Cardiac ventricle fibroblast (primary cell): ENCODE measurements around a stretch of chr11.

DNA sequence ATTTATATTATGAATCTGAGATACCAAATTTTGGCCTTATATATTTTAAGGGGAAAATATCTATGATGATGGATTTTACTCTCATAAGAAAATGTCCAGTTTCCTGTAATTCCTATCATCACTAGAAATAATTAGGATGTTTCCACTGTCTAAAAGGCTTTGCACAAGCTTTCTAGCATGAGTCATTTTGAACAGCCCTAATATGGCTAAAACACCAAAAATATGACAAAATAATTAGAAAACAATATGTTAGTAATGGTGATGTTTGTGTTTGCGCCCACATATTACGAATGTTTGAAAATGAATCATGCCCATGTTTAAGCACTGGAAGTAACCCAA lies 96.1 kb downstream of the TRPC6 start:
- RAMPAGE, long total RNA: no peak

- RAMPAGE, long total RNA: no peak
Measured at GRCh38 chr11:101914396-101914777, 423 bp upstream of the CEP126 start.

GRCh38 chr11:101915790-101916109 lies 572 bp downstream of the ANGPTL5 start:
- RAMPAGE, long total RNA: no peak

DNA sequence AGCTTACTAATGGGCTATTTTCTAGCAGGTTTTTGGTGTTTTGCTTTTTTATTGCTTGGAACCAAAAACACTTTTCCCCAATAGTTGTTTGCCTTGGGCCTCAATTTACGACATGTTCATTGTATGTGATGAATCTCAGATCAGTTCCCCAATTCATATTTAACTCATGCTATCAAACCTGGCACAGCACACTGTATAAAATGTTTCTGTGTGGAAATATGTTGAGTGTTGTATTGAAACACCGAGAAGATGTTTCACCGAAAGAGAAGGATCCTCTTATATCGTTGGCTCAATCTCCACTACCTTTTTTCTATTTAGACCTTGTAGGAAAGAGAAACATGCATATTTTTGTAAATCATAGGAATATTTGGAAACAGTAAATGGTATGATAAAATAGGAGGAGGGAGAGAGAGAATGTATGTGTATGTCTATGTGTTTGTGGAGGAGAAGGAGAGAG lies 88.4 kb downstream of the YAP1 start:
- RAMPAGE, long total RNA: no peak

DNA sequence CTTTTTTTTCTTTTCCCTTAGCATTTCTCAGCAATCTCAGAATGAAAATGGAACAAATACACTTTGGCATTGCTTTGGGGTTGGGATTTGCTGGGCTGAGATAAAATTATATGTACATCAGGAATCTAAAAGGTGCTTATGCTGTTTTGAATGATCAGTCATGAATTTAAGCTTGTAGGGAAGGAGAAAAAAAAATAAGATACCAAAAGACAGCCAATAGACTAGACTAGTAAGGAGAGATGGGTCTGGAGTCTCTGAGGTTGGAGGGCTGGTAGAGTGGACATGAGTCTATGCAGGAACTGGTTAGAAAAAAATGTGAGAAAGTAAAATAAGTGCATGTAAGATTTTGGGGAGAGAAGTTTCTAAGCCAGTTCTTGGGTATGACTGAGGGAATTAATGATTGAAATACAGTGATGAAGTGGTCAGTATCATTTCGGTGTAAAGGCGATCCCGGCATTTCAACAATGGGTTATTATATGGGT lies 96.8 kb upstream of the BIRC3 start:
- RAMPAGE, long total RNA: no peak

DNA sequence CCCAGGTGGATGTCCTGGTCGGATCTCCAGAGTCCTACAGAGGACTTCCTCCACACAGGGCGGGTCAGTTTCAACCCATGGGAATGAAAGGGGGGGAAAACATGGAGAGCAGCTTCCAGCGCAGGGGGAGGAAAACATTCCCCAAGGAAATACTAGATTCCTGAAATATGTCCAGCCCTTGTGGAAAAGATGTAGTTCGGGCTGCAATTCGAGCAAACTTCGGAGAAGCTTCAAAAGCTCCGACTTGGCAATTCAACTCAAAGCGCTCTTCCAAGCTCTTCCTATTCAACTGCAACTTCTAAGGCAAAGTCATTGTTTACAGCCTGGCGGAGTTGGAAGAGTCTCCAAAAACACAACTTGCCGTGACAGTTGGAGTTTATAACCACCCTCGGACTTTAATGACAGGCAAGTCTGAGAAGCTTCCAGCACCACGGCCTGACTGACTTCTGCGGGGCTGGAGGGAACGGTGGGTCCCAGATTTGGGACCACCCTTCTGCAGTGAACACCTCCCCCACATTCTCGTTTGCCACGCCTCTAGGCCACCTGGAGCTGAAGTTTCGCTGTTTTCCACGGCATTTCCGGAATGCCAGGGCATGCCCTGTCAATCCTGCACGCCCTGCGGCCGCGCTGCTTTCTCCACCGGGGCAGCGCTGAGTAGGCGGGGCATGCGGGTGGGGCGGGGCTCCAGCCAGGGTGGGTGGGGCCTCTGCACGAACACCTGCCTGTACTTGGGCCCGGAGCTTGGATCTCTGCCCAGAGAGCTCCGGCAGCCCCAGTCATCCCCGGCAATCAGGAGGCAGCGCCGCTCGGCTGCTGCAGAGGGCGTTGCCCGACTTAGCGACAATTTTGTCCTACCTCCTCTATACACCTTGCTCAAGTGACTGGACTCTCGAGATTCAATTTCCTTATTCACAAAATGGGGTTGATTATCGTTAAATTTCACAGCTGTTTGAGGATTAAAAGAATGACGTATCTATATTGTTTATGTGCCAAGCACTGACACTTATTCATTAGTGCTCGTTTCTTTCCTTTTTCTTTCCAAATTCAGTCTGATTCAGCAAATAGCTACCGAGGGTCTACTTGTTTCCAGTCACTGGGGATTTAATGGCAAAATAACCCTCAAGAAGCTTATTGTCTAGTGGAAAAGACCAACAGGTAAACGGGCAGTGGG lies 48.8 kb upstream of the BIRC3 start:
- RAMPAGE, long total RNA: no peak

- RAMPAGE, long total RNA: no peak
Measured at GRCh38 chr11:102347522-102348598, 846 bp downstream of the BIRC2 start.

- RAMPAGE, long total RNA: no peak
Measured at GRCh38 chr11:102360434-102361381, 13.7 kb downstream of the BIRC2 start.

DNA sequence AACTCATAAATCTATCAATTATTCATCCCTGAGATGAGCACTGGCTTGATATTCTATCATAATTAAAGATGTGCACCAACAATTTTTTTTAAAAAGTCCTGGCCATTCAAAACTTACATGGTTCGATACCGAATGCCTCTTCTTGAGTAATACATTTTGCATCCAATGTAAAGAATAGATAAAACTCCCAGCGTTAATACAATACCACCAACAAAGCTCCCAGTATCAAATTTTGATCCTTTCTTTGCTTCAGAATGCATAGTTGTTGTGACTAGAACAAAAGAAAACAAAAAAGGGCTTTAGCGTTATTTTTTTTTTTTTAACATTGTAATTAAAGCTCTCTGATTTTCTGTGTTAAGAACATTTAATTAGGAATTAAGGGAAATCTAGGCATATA lies 51.1 kb downstream of the TMEM123 start:
- RAMPAGE, long total RNA: no peak

GRCh38 chr11:102411181-102411497 lies 41.4 kb downstream of the TMEM123 start:
- RAMPAGE, long total RNA: no peak

GRCh38 chr11:102416805-102417365 lies 35.7 kb downstream of the TMEM123 start:
- RAMPAGE, long total RNA: no peak

DNA sequence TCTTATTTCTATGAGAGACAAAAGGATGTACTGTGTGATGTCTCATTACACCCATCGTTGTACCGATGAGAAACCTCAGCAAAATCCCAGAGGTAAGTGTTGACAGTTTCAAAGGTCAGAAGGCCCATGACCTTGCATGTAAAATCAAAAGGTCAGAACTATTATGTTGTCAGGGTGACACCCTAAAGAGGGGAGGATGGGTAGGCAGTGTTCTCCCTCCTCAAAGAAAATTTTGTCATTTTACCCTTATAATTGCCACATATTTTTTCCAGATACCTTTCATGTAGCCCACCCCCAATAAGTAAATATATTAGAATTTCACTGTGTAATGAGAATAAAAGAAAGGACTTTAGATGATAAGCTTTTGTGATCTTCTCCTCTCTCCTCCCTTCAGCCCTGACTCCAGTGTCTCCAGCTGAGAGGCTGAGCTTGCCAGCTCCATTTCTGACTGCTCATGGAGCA lies 8.5 kb upstream of the TMEM123 start:
- RAMPAGE, long total RNA: no peak

DNA sequence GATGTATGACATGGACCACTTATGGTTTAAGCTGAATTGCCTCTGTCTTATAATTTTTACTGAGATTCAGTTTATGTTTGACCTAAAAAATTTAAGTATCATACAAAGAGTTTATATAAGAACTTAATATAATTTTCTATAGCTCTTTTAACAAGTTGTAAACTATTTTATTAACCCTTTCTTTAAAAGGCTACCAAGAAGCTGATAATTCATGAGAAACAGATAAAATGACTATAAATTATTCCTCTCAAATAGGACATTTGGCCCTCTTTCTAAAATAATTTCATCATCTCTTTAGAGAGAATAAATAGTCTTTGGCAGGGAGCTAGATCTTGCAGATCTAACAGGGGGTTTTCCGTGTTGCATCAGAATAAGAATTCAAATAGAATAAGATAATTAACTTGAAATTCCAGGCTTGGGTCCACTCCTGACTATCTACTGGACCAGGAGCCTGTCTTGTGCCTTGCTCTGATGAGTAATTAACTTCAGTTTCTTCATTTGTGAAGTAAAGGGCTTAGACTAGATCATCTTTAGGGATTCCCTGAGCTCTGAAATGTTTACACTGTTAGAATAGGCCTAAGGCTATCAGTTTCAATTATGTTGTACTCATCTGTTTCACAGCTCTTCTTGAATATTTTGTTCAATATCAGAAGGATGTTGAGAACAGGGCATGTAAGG lies 23.4 kb upstream of the TMEM123 start:
- RAMPAGE, long total RNA: no peak

DNA sequence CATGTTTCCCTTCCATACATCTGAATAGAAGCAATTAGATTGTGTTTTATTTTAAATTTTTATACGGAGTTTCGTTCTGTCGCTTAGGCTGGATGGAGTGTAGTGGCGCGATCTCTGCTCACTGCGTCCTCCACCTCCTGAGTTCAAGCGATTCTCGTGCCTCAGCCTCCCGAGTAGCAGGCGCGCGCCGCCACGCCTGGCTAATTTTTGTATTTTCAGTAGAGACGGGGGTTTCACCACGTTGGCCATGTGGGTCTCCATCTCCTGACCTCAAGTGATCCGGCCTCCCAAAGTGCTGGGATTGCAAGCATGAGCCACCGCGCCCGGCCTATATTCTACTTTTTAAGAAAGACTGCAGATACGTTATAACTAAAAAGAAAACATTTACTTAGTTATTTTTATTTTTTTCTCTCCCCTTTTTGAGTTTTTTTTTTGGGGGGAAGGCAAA lies 781 bp downstream of the DYNC2H1 start:
- RAMPAGE, long total RNA: no peak

DNA sequence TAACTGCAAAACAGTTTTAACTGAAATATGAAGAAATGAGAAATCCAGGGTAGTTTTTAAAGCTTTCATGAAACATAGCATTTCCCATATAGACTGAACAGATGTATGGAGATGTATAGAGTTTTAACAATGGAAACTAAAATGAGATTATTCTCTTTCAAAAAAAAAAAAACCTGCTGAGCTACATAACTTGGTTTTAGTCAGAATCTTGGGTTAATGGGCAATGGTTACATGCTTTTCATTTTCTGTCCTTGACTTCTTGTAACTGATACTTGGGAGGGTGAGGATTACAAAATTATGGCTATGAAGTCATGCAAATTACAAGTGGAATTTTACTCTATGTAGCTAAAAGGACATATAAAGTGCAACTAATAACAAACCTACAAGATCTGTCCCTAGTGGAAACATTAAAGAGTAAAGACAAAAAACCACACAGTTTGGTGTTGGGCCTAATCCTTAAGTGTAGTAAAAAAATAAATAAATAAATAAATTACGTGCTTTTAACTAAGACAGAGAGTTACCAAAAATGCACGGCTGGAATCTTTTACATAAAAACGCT lies 1.9 kb downstream of the PDGFD start:
- RAMPAGE, long total RNA: no peak

DNA sequence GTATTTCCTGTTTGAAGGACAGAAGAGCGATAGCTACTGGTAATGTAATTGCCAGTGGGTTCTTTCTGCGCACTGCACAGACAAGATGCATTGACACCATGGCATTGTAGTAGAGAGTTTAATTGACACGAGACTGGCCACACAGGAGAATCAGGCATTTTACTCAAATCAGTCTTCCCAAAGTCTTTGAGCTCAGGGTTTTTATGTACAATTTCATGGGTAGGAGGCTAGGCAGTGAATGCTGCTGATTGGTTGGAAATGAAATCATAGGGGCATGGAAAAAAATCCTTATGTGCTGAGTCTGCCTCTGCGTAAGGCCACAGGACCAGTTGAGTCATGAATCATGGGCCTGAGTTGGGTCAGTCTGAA lies 273.9 kb downstream of the CASP4 start:
- RAMPAGE, long total RNA: no peak

DNA sequence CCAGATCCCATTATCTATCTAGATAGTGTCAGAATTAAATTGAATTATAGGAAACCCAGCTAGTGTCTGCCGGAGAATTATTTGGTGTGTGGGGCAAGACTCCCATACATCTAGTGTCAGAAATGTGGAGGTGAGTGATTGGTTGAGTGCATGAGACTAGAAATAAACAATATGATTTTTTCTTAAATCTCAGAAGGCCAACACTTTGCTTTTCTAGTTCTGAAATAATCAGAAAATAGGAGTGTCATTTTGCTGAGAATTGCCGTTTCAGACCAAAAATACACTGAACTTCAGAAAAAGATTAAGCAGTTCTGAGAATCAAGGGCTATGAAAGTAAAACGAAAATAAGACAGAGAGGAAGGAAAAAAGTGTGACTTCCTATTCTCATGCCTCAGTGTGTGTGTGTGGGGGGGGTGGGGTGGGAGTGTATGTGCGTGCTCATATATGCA lies 91.4 kb downstream of the CASP4 start:
- RAMPAGE, long total RNA: no peak

- RAMPAGE, long total RNA: no peak
Measured at GRCh38 chr11:104917597-104917961, 50.8 kb downstream of the CASP4 start.

DNA sequence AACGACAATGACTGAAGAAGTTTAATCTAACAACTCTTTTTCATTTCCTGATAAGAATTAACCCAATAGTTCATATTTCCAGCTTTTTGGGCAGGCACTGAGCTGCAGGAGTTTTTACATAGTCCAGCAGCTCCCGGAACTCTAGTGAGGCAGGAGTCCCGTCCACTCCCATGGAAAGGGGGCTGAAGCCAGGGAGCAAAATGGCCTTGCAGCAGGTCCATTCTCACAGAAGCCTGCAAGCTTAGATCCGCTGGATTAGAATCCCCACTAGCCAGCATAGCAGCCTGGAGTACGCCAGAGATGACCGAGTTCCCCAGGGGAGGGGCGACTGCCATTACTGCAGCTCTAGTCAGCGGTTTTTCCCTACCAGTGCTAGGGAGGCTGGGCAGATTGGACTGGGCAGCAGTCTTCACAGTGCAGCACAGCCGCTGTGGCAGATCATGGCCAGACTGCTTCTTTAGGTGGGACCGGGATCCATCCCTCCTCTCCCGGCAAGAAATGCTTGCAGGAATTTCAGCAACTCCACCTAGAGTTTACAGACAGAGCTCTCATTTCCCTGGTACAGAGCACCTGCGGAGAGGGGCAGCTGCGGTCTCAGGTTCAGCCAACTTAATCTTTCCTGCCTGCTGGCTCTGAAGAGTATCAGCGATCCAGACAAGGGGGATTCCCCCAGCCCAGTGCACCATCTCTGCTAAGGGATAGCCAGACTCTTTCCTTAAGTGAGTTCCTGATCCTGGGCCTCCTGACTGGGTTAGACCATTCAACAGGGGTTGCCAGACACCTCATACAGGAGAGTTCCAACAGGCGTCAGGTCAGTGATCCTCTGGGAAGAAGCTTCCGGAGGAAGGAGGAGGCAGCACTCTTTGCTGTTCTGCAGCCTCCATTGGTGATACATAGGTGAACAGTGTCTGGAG lies 766 bp upstream of the CASP4 start:
- RAMPAGE, long total RNA: no peak

GRCh38 chr11:105026063-105026449 lies 3.1 kb upstream of the CASP5 start:
- RAMPAGE, long total RNA: no peak